ENCODE measurements around a stretch of chr1.

DNA sequence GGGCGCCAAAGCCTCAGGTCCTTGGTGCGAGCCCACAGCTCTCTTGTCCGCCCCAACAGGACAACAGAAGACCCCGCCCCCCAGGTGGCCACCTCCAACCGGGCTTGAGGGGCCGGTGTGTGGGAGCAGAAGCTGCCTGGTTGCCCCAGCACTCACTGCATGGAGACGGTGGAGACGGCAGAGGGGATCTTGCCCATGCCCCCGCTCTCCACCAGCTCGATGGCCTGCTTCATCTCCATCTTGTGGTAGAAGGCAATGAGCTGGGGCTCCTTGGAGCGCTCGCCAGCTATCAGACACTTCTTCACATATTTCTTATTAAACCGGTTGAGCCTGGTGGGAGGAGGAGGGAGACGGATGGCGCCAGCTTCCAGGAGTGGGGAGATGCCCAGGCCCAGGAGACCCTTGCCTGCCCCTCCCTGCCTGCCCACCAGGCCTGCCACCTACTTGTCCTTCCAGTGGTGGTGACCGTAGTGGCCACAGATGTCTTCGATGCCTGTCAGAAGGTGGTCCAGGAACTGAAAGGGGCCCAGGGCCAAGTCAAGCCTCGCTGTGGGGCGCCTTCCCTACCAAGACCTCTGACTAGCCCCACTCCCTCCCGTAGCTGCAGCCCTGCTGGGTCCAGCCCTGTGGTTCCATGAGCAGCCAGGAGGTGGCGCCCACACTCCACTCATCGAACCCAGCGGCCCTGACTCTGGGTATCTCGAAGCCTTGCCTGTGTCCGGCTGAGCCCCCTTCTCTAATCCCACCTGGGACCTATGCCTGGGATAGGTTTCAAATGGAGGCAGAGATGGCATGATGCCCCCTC, 52.5 kb downstream of the SLC9A1 start:
- RRBS = no CpG with 5 or more reads among the region's 25 CpGs
CAGE:
- cytosol, long polyA plus RNA = no peak
- long polyA plus RNA = no peak
- nucleus, long polyA plus RNA = no peak

DNA sequence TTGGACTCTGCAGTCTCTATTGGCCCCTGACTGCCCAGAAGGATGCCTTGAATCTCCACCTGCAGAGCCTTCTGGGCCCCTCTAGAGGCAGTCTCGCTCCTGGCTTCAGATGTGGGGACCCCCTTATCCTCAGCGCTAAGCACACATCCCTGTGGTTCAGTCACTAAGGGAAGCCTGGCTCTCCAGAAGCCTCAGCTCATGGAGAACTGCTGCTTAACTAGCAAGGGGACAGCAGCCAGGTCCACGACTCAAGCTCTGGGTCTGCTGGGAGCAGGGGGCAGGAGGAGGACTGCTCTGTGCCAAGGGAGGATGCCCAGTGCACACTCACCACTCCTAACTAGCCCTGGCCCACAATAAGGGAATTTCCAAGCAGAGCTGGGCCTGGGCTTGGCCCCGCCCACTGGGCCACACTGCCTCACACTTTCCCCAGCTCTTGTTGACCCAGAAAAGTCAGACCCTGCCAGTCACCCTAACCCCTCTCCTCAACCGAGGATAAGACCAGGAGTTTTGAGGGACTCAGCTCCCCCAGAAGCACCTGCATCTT, 18.8 kb downstream of the SLC9A1 start:
- RRBS = no CpG with 5 or more reads among the region's 5 CpGs
CAGE:
- cytosol, long polyA plus RNA = no peak
- long polyA plus RNA = no peak
- nucleus, long polyA plus RNA = no peak

DNA sequence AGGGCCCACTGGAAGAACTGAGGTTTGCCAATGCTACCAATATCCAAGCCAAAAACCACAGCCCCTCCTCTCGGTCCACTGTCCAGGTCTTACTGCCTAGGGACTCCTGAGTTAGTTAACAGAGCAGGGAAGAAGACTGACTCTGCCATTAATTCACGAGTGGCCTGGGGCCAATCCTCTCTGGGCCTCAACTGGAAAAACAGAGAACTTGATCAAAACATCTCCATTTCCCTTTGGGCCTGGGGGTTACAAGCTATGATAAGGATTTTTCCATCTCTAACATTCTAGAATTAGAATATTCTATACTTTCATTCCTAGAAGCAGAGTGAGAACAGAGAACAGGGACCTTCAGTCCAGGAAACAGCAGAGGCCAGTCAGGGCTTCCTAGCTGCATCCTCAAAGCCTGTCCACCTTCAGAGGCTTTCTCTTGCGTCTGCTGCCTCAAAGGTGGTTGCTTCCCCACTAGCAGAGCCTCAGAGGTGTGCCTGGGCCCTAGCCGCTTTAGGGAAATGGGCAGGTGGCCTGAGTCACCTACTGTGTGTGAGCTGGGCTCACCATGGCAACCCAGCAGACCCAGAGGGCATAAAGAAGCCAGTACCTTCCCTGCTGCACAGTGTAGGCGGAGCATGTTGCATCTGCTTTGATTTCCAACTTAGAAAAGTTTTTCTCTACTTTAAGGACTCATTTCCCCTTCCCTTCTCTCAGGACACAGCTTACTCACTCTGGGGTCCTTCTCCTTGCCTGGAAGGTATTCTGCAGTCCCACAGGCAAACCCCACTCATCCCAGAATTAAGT, 12.6 kb downstream of the SLC9A1 start:
- RRBS = no CpG with 5 or more reads among the region's 5 CpGs
CAGE:
- cytosol, long polyA plus RNA = no peak
- long polyA plus RNA = no peak
- nucleus, long polyA plus RNA = no peak

GRCh38 chr1:27145364-27146041, 9.4 kb downstream of the SLC9A1 start:
- RRBS = no CpG with 5 or more reads among the region's 6 CpGs
CAGE:
- cytosol, long polyA plus RNA = no peak
- long polyA plus RNA = no peak
- nucleus, long polyA plus RNA = no peak

GRCh38 chr1:27436325-27436941, 44.0 kb downstream of the GPR3 start:
- RRBS = no CpG with 5 or more reads among the region's 3 CpGs
CAGE:
- cytosol, long polyA plus RNA = no peak
- long polyA plus RNA = no peak
- nucleus, long polyA plus RNA = no peak

DNA sequence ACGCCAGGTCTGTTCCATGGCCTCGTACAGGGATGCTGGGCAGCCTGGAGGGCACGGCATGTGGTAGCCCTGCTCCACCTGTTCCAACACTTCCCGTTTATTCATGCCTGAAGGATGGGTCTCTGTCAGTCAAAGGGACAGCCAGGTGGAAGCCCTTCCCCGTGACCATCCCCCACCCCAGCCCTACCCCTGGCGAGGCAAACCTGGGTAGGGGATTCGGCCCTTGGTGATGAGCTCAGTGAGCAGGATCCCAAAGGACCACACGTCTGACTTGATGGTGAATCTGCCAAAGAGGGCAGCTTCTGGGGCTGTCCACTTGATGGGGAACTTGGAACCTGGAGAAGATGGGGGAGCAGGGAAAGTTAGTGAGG, 9.1 kb upstream of the AHDC1 start:
- RRBS = no CpG with 5 or more reads among the region's 8 CpGs
CAGE:
- cytosol, long polyA plus RNA = no peak
- long polyA plus RNA = no peak
- nucleus, long polyA plus RNA = no peak

- RRBS = 76% methylated on average over 3 of the region's 12 CpGs
CAGE:
- cytosol, long polyA plus RNA = no peak
- long polyA plus RNA = no peak
- nucleus, long polyA plus RNA = no peak
Measured at GRCh38 chr1:27623094-27624049, 11.6 kb downstream of the FGR start.

DNA sequence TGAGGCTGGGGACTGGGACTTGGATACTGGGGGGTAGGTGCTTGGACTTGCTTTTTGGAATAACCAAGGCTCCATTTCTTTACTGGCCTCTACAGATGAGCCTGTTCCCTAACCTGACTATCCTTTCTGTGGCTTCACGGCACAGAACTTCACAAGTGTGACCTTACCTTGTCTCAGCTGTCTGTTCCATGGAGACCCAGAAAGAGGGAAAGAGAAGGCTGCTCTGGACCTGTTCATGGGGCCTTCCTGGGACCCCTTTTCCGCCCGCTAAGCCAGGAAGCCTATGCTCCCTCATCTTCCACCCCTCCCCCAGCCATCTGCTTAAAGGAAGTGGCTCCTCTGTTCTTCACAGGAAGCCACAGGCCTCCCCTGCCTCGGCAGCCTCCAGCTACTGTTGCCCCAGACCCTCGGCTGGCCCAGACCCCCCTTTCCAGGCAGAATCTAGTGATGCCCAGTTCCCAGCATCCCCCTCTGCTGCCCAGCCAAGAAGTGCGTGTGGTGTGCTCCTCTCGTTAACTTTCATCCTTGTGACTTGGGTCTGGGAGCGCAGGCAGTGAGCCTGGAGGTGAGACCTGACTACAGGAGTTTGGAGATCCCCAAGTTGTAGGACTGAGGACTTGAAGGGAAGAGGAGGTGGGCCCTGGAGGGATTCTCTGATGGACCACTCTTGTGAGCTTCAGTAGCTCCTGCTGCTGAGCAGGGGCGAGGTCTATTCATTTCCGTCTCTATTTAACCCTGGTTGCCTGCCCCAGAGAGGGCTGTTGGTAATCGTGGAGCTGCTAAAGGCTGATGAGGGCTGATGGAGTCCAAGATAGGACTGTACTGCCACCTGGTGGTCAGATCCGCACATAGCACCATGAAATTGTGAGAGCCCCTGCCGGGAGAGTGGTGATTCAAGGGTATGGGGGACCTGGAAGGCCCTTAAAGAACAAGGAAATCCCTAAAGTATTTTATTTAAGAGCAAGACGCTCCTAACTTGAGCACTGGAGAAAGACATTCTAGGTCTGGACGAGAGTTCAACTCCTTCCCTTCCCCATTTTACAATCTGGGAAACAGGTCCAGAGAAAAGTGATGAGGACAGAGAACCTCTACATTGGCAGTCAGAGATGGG, 9.1 kb downstream of the IFI6 start:
- RRBS = no CpG with 5 or more reads among the region's 15 CpGs
CAGE:
- cytosol, long polyA plus RNA = no peak
- long polyA plus RNA = no peak
- nucleus, long polyA plus RNA = no peak

DNA sequence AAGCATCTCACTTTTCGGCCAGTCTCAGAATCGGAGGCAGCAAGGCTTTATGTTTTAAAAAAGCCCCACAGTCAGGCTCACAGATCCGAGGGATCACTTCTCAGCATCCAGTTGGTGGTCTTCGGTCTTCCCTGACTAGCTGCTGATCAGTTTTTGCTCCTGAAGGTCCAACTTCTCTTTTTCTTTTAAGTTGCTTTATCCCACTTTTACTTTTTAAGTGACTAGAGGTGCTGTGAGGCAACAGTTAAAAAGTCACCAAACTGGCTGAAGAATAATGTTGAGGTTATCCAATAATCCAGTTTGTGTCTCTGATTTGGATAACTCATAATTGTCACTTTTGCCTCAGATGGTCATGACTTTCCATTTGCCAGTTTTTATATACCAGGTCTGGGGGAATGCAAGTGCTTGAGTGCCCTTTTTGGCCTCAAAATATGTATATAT, 904 bp downstream of the FAM76A start:
- RRBS = no CpG with 5 or more reads among the region's 4 CpGs
CAGE:
- cytosol, long polyA plus RNA = no peak
- long polyA plus RNA = no peak
- nucleus, long polyA plus RNA = no peak

- RRBS = no CpG with 5 or more reads among the region's 5 CpGs
CAGE:
- cytosol, long polyA plus RNA = no peak
- long polyA plus RNA = no peak
- nucleus, long polyA plus RNA = no peak
Measured at GRCh38 chr1:27790184-27790619, 17.2 kb downstream of the STX12 start.

GRCh38 chr1:27817136-27817754, 13.3 kb upstream of the PPP1R8 start:
- RRBS = no CpG with 5 or more reads among the region's 2 CpGs
CAGE:
- cytosol, long polyA plus RNA = no peak
- long polyA plus RNA = no peak
- nucleus, long polyA plus RNA = no peak

DNA sequence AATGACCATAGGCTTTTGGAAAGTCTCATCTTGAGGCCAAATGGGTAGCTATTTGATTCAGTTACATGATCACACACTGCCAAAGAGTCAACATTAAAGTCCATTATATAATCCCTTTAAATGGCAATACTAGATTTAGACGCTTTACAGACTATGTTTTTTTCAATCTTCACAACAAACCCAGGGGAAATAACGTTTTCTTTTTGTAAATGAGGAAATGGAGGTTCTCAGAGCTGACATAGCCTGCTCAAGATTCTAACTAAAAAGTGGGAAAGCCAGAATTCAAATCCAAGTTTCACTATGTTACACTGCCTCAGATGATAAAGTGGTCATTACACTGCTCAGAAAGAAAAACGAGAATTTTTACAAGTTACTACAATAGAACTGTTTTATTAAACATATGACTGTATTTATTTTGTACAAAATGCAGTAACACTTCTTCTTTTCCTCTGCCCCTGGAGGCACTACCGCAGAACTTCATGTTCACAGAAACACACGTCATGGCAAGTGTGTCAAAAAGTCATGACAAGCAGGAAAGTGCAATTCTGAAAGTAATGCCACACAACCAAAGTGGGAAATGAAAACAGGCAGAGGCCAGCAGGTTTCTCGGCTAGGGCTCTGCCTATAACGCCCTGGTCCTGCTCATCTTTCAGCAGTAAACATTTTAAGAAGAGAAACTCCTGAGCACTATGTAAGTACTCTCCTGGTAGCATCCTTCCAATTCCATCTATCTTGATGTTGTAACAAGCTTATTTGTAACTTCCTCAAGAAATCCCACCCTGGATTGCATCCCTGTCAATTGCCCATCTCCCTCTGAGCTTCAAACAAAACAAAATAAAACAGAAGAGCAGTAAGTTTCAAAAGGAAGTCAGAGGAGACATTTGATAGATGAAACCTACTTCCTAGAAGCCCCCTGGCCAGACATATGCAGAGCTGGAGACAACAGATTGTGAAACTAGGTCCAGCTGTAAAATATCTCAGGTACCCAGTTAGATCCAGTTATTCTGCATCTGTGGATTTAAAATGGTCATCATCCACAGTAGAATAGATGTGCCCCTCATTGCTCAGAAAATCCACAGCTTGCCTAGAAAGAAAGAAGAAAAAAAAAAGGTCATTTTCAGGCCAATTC, 19.2 kb downstream of the THEMIS2 start:
- RRBS = no CpG with 5 or more reads among the region's 7 CpGs
CAGE:
- cytosol, long polyA plus RNA = start-site peak on the minus strand centred at position 1,044 of the sequence, 29 bp wide, 36 and 43 reads in 2 replicates
- long polyA plus RNA = no peak
- nucleus, long polyA plus RNA = no peak

DNA sequence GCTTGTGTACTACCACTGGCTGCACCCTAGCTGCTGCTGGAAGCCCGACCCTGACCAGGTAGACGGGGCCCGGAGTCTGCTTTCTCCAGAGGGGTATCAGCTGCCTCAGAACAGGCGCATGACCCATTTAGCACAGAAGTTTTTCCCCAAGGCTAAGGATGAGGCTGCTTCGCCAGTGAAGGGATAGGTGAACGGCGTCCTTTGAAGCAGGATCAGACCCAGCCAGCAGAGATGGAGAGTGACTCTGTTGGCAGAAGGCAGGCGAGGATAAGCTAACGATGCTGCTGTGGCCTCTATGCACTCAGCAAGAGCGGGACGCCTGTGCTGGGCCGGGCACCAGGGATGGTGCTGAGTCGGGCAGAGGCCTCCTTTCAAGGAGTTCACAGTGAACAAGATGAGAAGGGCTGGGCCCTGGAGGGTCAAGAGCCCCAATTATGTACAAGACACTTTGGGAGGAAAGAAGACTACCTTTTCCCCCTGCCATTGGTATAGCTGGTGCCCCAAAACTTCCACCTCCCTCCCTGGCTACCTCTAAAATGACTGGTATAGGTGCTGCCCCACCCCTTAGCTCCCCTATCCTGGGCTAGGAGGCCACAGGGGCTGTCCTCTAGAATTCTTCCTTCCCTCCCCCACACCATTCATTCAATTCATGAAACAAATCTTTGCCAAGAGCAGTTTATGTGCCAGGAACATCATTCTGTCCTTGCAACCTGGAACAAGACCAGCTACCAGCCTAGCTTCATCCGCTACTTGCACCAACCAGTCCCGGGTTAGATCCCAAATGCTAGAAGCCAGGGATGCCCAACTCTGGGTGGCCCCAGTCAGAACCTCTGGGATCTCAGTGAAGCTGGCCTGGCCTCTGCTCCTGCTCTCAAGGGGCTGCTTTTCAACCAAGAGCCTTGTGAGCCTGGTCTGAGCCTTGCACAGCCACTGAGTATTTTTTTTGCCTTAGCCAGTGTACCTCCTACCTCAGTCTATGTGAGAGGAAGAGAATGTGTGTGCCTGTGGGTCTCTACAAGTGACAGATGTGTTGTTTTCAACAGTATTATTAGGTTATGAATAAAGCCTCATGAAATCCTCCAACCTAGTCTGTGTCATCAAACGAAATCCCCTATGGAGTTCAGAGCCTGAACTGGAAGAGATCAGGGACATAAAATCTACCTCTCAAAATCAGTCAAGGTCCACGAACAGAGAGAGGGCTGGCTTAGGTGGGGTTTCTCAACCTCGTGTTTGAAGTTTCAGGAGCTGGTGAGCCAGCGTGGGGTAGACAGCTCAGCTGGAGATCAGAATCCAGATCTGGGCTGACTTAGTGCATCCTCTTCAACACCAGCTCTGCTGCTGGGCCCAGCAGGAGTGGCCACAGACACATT, 7.7 kb downstream of the XKR8 start:
- RRBS = no CpG with 5 or more reads among the region's 19 CpGs
CAGE:
- cytosol, long polyA plus RNA = no peak
- long polyA plus RNA = no peak
- nucleus, long polyA plus RNA = no peak

DNA sequence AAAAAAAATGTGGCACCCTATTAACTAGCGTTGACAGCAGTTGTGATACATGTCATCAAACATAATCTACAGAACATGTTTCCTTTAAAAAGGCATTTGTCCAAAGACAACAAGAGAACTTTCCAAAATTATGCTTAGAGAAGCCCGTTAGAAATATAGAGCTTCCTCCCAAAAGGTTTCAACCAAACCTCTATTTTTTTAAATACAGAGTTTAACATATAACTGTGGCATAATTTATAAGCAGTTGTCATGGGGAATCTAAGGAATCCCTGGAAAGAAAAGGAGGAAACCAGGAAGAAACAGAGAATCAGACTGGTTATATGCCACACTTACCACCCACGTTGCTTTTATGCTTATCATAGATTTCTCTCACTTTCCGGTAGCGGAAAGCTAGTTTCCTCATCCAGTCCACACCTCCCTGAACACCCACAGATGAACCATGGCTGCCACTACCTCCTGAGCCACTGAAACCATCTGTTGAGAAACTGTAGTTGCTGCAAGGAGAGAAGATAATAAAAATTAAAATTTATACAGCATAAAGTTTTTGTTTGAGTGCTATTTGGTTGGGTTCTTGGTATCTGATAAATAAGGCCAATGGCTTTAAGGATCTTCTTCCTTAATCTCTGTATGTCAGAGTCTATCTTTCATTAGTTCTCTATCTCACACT, 33.4 kb downstream of the XKR8 start:
- RRBS = no CpG with 5 or more reads among the region's 5 CpGs
CAGE:
- cytosol, long polyA plus RNA = no peak
- long polyA plus RNA = no peak
- nucleus, long polyA plus RNA = no peak

DNA sequence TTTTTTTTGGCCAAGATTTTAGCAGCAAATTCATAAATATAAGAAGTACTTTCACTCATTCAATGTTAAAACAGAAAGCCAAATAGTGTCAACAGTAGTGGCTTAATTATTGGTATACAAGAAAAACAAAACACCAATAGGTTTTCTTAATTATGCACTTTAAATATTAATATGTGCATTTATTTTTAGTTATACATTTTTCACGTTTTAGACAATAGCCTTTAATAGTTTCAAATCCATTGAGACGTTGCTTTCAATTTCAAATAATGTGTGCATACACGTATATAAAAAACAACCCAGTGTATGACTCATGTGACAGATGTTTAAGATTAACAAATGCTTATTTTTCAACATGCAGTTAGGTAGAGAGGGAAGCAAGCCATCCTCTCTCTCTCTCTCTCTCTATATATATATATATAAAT, 24.4 kb downstream of the EYA3 start:
- RRBS = no CpG with 5 or more reads among the region's 3 CpGs
CAGE:
- cytosol, long polyA plus RNA = no peak
- long polyA plus RNA = no peak
- nucleus, long polyA plus RNA = no peak

GRCh38 chr1:28126637-28127147, 38.3 kb upstream of the EYA3 start:
- RRBS = no CpG with 5 or more reads among the region's 3 CpGs
CAGE:
- cytosol, long polyA plus RNA = no peak
- long polyA plus RNA = no peak
- nucleus, long polyA plus RNA = no peak

DNA sequence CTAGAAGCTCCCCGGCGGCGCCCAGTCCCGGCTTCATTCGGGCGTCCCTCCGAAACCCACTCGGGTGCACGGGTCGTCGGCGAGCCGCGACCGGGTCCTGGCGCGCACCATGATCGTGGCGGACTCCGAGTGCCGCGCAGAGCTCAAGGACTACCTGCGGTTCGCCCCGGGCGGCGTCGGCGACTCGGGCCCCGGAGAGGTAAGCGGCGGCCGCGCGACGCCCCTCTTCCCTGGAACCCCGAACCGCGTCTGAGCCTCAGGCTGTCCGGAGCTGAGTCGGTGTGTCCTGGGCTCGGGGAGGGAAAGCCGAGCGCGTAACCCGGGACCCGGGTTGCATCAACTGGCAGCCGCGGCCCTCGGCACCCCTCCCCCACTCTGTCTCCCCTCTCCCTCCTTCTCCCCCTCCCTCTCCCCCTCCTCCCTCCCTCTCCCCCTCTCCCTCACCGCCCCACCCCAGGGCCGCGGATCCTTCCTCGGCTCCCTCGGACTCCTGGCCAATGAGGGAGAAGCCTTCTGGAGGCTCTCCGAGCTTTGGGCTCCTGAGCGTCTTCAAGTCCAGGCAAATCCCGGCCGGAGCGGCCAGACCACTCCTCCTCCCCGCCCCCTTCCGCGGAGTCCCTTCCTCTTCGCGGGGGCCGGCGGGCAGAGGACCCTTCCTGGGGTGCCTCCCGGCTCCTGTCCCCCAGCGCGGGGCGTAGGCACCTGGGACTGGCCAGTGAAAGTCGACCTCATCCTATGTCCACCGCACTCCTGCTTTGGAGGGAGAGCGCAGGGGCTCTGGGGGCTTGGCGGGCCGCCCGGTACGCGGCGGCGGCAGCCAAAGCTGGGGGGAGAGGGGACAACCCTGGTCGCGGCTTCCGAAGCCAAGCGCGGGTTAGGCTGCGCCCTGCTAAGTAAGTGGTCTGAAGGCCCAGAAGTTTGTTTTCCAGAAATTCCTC, 690 bp downstream of the SESN2 start:
- RRBS = 3% methylated on average over 46 of the region's 88 CpGs
CAGE:
- cytosol, long polyA plus RNA = no peak
- long polyA plus RNA = no peak
- nucleus, long polyA plus RNA = no peak

DNA sequence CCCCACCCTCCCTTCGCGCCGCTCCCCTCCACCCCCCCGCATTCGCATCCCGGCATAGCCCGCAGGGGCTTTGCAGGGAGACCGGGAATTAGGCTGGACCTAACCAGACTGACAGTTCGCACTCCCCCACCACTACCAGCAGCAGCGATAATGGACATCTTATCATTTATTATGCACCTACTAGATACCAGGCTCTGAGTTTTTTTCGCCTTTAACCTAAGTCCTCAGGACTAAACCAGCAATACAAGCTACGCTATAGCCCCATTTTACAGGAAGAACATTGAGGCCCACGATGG, 1.3 kb downstream of the SESN2 start:
- RRBS = no CpG with 5 or more reads among the region's 13 CpGs
CAGE:
- cytosol, long polyA plus RNA = no peak
- long polyA plus RNA = no peak
- nucleus, long polyA plus RNA = no peak

DNA sequence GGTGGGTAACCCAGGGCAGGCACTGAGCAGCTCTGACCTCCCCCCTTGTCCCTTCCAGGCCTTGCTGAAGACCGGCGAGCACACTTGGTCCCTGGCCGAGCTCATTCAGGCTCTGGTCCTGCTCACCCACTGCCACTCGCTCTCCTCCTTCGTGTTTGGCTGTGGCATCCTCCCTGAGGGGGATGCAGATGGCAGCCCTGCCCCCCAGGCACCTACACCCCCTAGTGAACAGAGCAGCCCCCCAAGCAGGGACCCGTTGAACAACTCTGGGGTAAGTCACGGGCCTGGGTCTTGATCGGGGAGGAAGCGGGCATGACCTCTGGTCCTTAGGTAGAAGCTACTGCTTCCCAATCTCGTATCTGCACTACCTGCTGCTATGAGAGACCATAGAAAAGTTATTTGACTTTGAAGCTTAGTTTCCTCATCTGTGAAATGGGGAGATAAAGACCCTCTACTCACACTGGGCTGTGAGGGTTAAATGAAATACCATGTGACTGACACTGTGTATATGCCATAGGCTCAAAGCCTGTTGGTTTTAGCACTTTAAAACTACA, 13.3 kb downstream of the SESN2 start:
- RRBS = no CpG with 5 or more reads among the region's 10 CpGs
CAGE:
- cytosol, long polyA plus RNA = no peak
- long polyA plus RNA = no peak
- nucleus, long polyA plus RNA = no peak

DNA sequence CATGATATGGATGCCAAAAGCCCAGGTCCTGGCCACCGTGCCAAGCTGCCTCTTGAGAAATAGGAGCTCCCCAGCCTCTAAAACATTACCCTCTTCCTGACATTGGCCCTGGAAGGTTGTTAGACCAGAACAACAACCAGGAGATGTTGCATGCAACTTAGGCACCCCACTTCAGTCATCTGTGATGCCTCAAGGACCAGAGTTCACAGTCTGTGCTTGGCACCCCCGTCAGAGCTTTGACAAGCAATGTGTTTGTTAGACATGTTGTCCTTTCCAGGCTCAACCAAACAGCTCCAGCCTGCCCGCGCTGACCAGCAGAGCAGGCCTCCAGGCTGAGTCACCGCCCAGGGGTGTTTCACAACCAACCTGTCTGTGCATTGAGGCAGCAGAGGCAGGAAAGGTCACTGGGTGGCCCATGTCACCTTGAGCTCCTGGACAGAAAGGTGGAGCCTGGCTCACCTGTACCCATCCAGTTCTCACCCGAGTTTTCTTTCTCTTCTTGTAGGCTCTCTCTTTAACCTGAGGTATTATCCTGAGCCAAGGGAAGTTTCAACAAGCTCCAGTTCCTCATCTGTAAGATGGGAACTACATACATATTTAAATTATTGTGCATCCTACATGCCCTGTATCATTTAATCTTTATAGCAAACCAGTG, 14.9 kb upstream of the MED18 start:
- RRBS = no CpG with 5 or more reads among the region's 6 CpGs
CAGE:
- cytosol, long polyA plus RNA = no peak
- long polyA plus RNA = no peak
- nucleus, long polyA plus RNA = no peak